GM23338 (cell line): ENCODE data around the genes DIO1, LDLRAD1, FAM151A and PARS2.

DNA sequence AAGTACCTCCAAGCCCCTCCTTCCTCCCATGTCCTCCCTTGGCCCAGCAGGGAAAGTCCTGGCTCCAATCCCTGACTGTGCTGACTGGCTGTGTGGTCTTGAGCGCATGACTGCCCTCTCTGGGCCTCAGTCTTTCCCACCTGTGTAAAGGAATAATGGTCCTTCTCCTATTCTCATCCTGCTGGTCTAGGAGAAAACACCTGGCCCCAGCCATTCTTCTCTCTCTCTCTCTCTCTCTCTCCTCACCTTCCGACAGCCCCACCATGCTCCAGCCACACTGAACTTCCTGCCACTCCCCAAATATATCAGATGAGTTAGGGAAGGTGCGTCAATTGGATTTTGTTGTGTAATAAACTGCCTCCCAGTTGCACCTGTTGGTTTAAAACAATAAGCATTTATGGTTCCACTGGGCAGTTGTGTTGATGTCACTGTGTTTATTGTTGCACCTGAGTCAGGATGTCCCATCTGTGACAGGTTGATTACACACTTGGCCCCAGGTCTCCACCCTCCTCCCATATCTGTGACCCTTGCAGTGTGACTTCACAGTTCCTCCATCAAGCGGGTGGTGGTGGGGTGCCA, 22.3 kb upstream of the LRP8 start:
- PRO-cap, result no peak
- RAMPAGE, long total RNA, result no peak

GRCh38 chr1:53893930-53894503, at the start of gene DIO1:
Gene DIO1, plus strand, starts transcription at chr1:53894187.
- PRO-cap, result unidirectional peak, plus-strand start at chr1:53894187
- RAMPAGE, long total RNA, result no peak

DNA sequence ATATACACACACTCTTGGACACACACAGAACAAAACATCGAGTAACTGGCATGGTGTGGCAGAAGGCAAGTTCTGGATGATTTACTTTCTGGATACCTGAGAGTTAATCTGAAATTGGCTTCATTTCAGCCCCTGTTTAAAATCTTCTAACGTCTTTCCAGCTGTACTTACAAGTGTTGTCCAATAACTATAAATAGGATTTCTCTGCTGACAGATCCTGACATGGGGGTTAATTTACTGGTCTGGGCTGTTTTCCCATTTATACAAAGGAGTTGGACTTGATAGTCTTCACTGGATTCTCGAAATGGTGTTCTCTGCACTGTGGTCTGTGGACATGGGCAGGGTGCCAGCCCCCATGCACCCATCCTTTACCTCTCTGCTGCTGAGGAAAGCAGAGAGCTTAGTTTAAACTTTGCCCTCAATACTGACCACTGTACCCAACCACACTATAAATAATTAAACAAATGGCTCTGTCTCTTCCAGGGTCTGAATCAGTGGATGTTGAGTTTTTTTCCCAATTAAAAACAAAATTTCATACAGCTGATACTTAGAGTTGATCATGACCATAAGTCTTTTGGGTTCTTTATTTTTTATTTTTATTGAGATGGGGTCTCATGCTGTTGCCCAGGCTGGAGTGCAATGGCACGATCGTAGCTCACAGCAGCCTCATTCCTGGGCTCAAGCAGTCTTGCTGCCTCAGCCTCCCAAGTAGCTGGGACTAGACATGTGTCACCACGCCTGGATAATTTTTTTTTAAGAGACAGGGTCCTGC, 5.3 kb downstream of the DIO1 start:
- PRO-cap, result no peak
- RAMPAGE, long total RNA, result no peak

GRCh38 chr1:54018031-54018529, at the start of gene LDLRAD1:
Gene LDLRAD1, minus strand, starts transcription at chr1:54018186.
- PRO-cap, result no peak
- RAMPAGE, long total RNA, result no peak

DNA sequence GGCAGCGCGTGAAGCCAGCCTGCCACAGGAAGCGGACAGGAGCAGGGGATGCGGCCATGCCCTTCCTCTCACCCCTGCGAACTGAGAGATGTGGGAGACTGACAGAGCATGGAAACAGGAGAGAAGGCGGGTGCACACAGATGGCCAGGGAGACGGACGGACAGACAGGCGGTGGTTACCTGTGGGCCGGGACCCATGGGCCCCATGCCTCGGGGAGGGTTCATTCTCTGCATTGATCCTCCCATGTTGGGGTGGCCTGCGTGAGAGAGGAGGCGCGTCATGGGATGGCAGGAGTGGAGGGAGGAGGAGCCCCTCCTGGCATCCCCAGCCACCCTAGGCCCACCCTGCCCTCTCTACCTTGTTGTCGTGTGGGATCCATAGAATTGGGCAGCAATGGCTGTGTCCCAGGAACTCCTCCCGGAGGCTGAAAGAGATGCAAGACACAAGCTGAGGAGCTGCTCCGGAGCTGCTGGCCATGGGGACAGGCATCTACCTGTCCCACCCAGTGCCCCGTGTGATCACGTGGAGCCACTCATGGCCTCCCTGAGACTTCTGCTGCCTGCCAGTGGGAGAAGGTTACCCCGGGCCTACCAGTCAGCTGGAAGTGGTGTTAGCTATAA, 51.6 kb downstream of the MRPL37 start:
- PRO-cap, result no peak
- RAMPAGE, long total RNA, result no peak

- PRO-cap, result no peak
- RAMPAGE, long total RNA, result no peak
Observed at GRCh38 chr1:54276648-54277770, 77.0 kb downstream of the MRPL37 start.

DNA sequence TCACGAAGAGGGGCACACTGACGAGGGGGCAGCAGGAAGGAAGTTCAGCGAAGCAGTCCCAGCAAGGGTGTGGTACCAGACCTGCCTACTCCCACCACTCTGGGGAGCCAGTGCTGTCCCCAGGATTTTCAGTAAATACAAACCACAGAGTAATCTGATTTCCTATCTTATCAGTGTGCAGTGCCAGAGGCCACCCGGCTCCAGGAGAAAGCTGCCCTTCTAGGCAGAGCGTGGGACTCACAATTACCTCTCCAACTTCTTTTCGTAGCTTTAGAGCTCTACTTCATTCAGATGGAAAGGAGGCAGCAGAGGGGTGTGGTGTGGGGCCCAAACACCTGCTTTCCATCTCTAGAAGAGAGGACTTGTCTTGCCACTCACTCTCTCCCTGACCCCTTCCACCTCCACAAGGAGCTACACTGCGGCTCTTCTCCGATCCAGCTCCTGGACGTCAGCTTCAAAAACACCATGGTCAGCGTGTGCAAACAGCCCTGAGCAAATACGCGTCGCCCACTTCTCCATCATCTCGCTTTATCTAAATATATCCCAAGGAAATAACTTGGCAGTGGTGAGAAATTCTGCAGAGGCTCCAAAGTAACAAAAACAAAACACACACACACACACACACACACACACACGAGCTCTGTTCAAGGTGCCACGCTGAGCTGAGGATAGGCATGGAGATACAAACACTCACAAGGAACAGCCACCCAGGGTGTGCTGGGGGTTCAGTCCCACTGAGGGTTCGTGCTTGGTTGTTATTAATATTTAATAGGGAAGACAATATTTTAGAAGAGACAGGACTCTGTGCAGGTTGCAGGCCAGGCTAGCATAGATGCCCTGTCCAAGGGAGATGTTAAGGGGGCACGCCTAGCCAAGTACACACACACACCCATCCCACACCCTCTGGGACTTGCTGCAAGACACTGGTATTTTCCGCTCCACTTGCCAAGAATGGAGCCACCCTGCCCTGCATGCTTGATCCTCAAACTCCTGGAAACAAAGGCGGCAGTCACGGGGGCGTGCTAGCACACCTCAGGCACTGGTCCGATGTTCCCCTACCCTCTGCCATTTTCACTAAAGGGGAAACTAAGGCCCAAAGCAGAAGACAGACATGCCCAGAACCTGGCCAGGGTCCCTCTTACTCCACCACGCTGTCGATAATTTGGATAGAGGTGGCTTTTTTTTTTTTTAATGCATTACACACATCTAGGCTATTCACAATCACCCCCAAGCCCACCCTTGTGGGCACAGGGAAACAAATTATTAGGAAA, 98.8 kb downstream of the MRPL37 start:
- PRO-cap, result no peak
- RAMPAGE, long total RNA, result no peak

GRCh38 chr1:54325947-54327012, 126.3 kb downstream of the MRPL37 start:
- PRO-cap, result no peak
- RAMPAGE, long total RNA, result no peak

DNA sequence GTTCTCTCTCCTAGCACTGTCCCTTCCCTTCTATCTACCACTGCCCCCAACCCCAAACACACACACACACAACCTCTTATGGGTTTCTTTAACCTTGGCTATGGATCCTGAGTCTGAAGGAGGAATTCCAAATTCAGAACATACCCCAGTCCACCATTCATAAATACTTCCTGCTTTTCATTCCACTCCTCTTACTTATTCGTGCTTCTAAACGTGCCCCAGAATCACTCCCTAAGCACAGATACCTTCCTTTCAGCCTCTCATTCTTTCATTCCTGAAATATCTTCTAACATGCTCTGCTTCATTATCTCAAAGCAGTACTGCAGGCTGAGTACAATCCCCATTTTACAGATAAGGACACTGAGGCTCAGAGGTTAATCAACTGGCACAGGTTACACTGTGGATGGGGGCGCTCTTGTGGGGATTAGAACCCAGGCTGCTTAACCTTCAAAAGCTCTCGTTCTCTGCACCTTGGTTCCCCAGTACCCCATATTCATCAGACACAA, 162.5 kb upstream of the ACOT11 start:
- PRO-cap, result no peak
- RAMPAGE, long total RNA, result no peak

GRCh38 chr1:54396354-54396908, 151.6 kb upstream of the ACOT11 start:
- PRO-cap, result no peak
- RAMPAGE, long total RNA, result no peak

DNA sequence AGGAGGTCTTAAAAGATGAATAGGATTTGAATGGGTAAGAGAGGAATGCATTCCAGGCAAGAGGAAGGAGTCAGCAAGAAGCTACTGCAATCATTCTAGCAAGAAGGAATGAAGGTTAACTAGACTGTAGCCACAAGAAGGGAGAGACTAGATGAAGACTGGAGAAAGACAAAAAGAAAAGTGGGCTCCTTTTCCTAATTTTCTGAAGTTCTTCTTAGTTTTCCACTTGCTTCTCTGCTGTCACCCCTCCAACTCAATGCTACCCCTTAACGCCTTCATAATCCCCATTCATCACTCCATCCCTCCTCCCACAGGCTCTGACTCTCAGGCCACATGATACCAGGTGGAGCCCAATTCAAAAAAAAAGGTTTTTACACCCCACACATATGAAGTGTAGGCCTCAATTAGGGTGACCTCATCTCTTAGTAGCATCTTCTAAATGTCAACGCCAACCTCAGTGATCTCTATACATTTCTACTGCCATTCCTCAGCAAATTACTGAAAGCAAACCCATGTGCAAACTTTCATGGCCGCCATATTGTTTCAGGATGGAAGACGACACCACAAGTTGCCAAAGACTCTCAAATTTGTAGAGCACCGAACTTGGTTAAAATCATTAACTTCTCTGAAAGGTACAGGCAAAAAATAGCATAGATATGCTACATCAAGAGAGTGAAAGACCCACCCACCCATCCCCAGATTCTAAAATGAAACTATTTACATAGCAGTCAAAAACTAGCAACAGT, 148.3 kb upstream of the ACOT11 start:
- PRO-cap, result no peak
- RAMPAGE, long total RNA, result no peak

DNA sequence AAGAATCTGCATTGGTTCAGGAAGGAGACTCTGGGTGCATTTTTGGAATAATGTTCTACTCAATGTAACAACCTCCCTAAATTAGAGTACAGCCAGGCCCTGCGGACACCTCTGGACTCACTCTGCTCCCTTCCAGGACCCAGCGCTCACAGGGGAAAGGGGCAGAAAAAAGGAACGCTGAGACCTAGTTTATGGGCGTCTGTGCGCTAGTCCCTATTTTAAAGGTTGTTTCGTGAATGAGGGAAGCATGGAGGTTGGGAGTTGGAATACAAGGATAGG, 140.1 kb upstream of the ACOT11 start:
- PRO-cap, result unidirectional peak, minus-strand start at position 150 of the sequence
- RAMPAGE, long total RNA, result no peak

DNA sequence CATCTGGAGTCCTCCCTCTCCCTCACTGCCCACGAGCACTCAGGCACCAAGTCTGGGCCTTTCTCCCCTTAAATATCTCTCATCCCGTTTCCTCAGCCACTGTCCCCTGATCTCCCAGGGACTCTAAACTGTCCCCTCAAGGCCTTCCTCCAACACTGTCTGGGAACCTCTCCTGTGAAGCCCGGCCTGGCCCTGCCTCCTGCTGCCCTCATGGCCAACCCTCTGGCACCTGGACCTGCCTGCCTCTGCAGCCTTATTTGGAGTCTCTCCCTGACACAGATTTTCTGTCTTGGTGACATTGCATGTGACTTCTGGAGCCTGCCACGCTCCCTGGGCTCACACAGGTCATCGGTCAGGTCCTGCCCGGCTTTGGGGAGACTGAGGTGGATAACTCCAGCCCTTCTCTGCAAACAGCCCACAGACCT, 57.2 kb upstream of the ACOT11 start:
- PRO-cap, result no peak
- RAMPAGE, long total RNA, result no peak

- PRO-cap, result unidirectional peak, plus-strand start at chr1:54541933; bidirectional peak, plus-strand start at chr1:54542044, minus-strand start at chr1:54541949; bidirectional peak, plus-strand start at chr1:54542236, minus-strand start at chr1:54542308; bidirectional peak, plus-strand start at chr1:54542692, minus-strand start at chr1:54542514
- RAMPAGE, long total RNA, result no peak
Observed at GRCh38 chr1:54541741-54542864, 5.9 kb upstream of the ACOT11 start.

DNA sequence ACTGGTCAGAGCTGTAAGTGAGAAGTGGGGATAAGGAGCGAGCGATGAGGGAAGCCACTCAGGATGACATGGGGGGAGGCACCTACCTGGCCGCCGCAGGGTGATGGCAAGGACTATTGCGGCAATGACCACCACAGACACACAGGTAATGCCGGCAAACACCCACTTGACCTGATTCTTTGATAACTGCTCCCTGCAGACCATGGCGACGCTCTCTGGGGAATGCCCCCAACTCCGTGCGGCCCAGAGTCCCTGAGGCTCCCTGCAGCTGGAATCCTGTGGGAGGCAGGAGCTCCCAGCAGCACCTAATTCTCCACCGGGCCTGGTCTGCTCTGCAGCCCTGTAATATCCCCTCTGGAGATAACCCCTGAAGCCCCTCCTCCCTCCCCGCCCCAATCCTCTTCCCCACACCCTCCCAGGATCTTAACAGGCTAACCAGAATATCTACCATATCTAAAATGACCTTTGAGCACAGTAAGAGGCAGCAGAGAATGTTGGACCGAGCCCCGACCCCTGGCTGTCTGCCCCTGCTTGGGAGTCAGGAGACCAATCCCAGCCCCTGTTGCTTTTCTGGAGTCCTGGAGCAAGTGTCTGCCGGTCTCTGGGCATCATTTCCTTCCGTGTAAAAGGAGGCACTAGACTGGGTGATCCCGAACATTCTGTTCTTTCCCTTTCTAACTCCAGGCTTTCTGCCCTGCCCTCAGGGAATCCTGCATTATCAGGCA, at the start of gene FAM151A:
FAM151A (minus strand) TSS at position 334 of the 725 bp plus-strand sequence.
- PRO-cap, result no peak
- RAMPAGE, long total RNA, result no peak

- PRO-cap, result no peak
- RAMPAGE, long total RNA, result no peak
Observed at GRCh38 chr1:54668687-54668944, 27.0 kb downstream of the MROH7 start.

DNA sequence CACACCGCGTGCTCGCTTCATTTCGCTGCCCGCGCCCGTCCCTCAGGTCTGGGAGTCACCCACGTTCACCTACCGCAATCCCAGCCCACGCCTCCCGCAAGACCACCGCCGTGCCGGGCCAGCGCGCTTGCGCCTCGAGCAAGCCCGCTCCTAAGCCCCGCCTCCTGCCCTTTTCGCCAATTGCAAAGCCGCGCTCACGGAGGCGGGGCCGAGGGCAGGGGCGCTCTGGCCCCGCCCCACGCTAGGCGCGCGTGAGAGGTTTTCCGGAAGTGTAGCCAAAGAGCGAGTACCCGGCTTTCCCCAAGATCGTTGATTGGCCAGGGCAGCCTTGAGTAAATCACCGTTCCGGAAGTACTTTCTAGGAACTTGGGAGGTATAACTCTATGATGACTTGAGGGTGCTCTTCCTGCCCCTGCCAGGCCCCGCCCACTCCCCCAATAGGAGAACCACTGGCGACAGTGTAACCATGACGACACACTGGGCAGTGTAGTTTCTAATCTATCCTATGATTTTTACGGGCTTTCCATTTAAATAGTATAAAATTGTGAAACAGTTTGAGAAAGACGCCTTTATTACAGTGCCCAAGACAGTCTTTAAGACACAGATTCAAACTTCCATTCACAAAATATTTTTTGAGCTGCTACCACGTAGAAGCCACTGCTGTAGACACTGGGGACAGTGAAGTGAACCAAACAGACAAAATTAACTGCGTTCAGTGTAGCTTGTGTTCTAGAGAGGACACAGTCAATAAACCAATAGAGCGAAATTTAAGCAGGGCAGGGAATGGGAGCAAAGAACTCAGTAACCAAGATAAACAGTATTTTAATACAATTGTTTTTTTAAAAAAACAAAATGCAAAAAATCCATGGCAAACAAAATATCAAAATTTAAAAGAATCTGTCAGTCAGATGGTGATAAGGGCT, at the start of gene PARS2:
PARS2 (minus strand) TSS at position 136 of the 923 bp plus-strand sequence.
- PRO-cap, result bidirectional peak, plus-strand start at position 455 of the sequence, minus-strand start at position 112 of the sequence
- RAMPAGE, long total RNA, result start-site peak on the minus strand centred at position 122 of the sequence, 60 bp wide, 46 and 27 reads in 2 replicates

DNA sequence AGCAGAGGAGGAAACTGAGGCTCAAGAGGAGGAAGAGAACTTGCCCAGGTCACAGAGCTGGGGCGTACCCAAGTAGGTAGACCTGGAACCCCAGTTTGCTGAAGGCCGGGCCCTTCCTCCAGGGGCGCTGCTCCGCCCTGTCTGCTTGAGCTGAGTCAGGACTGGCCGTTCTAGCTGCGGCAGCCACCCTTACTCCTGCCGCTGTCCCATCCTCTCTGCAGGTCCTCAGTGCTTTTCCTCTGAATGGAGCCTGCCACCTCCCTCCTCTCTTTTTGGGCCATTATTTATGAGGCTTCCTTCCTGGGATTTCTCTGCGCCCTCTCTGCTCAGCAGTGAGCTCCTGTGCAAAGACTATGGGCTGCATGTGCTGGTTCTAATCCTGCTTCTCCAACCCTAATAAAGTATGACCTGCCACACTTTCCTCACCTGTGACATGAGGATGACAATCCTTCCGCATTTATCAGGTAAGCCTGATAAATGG, 404 bp upstream of the TTC22 start:
- PRO-cap, result no peak
- RAMPAGE, long total RNA, result no peak

DNA sequence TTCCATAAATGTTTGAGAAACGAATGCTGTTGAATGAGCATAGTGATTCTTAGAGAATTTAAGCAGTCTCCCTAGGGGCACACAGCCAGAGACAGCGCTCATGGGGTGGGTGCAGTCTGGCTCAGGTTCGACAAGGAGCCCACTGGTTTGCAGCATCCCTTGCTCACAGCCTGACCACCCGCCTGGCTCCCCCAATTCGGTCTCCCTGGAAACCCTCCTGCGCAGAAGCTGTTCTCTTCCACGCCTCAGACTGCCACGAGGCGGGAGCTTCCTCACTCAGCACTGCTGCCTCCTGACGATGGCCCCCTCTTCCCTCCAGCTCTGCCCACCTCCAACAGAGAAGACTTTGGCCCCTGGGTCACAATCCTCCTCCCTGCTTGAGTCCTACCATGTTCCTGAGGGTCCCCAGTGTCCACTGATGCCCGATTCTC, 32.4 kb downstream of the DHCR24 start:
- PRO-cap, result no peak
- RAMPAGE, long total RNA, result no peak

- PRO-cap, result no peak
- RAMPAGE, long total RNA, result no peak
Observed at GRCh38 chr1:55053085-55053607, 13.8 kb downstream of the PCSK9 start.